Lung (tissue), 4 donors: ENCODE measurements around the gene VIP.

GRCh38 chr6:152096807-152097321, 289.4 kb downstream of the ESR1 start:
- PRO-cap: no peak
- RAMPAGE, long total RNA: no peak
- RRBS: no CpG with 5 or more reads among the region's 4 CpGs

- PRO-cap: no peak
- RAMPAGE, long total RNA: no peak
- RRBS: no CpG with 5 or more reads among the region's 14 CpGs
Observed at GRCh38 chr6:152110803-152111533, 303.5 kb downstream of the ESR1 start.

GRCh38 chr6:152129596-152130284, 322.3 kb downstream of the ESR1 start:
- PRO-cap: no peak
- RAMPAGE, long total RNA: no peak
- RRBS: no CpG with 5 or more reads among the region's 11 CpGs

- PRO-cap: no peak
- RAMPAGE, long total RNA: no peak
- RRBS: no CpG with 5 or more reads among the region's 3 CpGs
Observed at GRCh38 chr6:152401849-152402322, 235.3 kb downstream of the SYNE1 start.

DNA sequence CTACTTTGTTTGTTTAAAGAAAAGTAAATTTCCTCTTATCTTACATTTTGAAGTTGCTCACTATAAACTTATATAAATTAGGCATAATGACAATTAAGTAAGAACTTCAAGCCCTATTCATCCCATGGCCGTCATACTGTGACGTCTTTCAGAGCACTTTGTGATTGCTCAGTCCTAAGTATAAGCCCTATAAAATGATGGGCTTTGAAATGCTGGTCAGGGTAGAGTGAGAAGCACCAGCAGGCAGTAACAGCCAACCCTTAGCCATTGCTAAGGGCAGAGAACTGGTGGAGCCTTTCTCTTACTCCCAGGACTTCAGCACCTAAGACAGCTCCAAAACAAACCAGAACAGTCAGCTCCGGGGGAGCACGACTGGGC, at the start of gene VIP:
TSS of gene VIP (plus strand) at position 219 of the 378 bp plus-strand sequence.
- PRO-cap: no peak
- RAMPAGE, long total RNA: no peak
- RRBS: no CpG with 5 or more reads among the region's 4 CpGs

GRCh38 chr6:153856222-153856536, 182.9 kb upstream of the OPRM1 start:
- PRO-cap: no peak
- RAMPAGE, long total RNA: no peak
- RRBS: no CpG with 5 or more reads among the region's 11 CpGs

DNA sequence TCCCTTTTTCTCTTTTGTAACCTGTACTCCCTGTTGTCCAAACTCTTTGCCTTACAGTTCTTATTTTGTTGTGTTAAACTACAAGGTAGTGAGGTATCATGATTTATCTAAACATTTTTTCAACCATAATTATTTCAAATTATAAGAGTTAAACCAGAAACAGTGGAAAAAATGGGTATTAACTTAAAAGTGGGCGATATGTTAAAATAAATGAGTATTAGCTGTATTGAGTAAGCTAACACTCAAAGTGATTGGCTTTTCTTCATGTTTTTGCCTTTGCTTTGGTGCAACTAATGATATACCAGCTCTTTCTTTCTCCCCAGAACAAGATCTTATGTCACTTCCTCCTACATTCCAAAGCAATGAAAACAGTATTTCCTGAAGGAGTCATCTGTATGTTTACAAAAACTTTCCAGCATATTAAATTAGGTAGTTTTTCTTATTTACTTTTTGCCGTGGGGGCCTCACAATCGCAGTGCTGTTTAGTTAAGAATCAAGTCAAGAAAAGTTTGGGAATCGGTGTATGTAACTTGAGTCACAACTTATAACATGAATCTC, 63.9 kb downstream of the IPCEF1 start:
- PRO-cap: no peak
- RAMPAGE, long total RNA: no peak
- RRBS: no CpG with 5 or more reads among the region's 4 CpGs

- PRO-cap: no peak
- RAMPAGE, long total RNA: no peak
- RRBS: 94% methylated on average over 5 of the region's 27 CpGs
Observed at GRCh38 chr6:154405979-154406744, 49.6 kb upstream of the IPCEF1 start.

DNA sequence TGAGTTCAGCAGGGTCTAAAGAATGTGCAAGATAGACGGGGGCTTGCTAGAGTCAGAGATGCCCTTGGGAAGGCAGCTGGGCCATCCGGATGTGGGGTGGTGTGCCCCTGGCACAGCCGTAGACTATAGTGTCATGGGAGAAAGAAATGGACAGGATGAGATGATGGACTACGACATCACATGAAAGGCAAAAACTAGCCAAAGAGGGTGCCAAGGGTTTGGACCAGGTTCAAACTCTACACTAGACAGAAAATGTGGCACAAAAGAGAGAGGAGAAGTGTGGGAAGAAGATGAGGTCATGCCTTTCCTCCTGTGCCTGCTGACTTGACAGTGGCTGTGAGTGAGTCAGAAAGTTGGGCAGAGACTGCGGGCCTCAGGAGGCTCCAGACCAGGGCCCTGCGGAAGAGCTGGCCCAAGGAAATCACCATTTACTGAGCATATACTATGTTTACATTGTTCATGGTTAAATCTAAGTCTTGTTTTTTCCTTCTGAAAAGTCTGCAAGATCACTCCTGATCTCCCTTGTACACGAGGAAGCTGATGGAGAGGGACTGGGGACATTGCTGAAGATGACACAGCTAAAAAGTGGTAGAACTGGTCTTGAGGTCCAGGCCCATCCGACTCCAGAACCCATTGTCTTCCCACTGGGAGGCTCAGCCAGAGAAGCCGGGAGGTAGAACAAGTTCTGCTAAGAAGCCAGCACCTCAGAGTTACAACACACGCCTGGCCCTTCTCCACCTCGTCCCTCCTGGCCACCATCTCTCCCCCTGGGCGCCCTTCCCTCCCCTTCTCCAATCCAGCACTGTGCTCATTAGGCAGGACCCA, 35.7 kb downstream of the CNKSR3 start:
- PRO-cap: no peak
- RAMPAGE, long total RNA: no peak
- RRBS: no CpG with 5 or more reads among the region's 12 CpGs

GRCh38 chr6:154733573-154734807, 774 bp downstream of the SCAF8 start:
- PRO-cap: bidirectional peak, plus-strand start at chr6:154733671, minus-strand start at chr6:154733296; bidirectional peak, plus-strand start at chr6:154734325, minus-strand start at chr6:154733831
- RAMPAGE, long total RNA: no peak
- RRBS: 1% methylated on average over 36 of the region's 86 CpGs

DNA sequence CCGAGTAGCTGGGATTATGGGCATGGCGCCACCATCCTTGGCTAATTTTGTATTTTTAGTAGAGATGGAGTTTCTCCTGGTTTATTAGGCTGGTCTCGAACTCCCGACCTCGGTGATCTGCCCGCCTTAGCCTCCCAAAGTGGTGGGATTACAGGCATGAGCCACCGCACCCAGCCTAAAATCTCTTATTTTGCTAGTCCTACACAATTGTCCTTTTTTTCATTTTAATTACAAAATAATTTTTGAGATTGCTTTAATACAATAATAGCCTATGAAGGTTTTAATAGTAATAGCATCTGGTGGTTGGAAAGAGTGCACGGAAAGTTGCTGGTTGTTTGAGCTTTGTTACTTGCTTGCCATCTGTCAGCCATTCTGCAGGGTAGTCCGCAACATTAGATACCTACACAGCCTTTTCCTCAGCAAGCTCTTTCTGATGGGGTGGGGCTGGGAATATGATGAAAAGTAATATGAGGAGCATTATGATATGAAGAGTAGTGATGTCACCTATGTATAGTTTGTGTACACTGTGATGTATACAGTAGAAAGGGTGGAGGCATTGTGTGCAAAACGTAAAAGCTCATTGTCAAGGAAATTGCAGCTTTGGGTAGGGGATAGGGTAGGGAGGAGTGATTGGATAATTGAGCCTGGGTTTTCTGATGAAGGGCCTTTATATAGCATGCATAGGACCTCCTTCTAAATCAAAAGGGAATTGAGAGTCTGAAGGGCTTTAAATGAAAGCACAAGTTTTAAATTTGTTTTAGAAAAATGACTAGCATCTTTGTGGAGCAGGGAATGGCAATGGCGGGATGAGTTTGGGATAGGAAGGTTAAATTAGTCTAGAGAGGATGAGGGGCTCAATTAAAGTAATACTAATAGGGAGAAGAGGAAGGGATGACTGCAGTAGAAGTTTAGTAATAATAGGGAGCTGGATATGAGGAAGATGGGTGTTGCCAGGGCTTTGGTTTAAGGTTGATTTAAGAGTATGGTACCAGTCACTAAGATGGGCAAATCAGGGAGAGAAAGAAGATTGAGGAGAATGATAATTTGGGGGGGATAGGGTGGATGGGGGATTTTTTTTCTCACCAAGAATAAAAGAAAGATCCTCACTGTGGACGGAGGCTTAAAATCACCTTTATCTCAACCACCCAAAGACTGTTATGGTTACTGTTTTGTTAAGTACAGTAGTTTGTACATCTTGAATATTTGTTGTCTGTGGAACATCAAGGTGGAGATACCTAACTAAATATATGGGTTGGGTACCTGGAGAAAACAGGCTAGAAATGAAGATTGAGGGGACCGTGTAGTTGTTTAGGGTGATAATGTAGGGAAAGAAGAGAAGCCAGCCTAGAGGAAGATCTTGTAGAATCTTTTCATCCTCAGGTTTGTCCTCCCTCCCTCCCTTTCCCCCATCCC, 16.4 kb downstream of the SCAF8 start:
- PRO-cap: no peak
- RAMPAGE, long total RNA: no peak
- RRBS: no CpG with 5 or more reads among the region's 13 CpGs

DNA sequence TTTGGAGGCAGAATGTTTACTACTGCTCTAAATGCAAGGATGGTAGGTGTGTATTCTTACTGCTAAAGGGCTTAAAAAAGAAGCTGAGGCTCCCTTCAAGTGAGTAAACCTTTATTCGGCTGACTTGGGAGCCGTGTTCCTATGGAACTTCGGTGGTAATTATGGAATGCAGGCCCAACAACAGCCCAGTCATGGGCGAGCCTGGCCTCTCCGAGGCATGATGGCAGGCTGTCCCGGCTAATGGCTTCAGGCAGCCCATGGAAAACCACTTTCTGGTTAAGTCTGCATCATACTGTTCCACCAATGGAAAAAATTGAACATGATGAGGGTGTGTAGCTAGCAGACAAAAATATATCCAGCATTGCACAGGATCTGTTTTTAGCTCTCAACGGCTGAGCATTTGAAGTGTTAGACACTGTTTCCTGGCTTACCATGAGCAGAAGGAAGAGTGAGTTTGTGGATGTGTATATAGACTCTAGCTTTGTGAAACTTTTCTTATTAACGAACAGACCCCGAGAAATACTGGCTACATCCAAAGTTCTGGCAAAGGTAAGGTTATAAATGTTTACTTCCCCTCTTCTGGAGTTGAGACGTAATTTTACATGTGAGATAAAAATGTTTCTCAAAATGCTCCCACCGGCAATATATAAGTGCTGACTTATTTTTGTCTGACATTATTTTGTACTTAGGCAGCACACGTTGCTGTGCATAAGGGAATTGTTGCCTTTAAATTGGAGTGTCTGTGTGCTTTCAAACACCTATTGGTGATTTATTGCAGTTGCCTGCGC, 111.7 kb downstream of the TIAM2 start:
- PRO-cap: no peak
- RAMPAGE, long total RNA: no peak
- RRBS: no CpG with 5 or more reads among the region's 13 CpGs

- PRO-cap: no peak
- RAMPAGE, long total RNA: no peak
- RRBS: no CpG with 5 or more reads among the region's 17 CpGs
Observed at GRCh38 chr6:155121452-155122416, 126.6 kb downstream of the TIAM2 start.

DNA sequence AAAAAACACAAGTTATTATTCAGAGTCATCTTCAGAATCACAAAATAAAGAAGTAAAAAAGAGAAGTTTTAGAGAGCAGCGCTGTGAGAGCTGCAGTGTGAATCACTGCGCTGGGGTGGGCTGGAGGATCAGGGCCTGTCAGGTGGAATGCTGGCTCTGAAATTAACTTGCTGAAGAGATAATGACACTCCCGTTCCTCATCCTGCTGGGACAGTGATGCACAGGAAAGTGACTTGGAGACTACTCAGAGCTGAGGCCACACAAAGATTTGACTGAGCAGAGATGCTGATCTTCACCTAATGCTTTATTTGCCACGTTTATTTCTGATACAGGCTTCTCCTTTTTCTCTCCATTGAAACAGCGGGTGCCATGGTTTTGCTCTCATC, 42.7 kb upstream of the CLDN20 start:
- PRO-cap: no peak
- RAMPAGE, long total RNA: no peak
- RRBS: no CpG with 5 or more reads among the region's 5 CpGs

- PRO-cap: no peak
- RAMPAGE, long total RNA: no peak
- RRBS: no CpG with 5 or more reads among the region's 6 CpGs
Observed at GRCh38 chr6:155363885-155364223, 49.6 kb upstream of the TFB1M start.

DNA sequence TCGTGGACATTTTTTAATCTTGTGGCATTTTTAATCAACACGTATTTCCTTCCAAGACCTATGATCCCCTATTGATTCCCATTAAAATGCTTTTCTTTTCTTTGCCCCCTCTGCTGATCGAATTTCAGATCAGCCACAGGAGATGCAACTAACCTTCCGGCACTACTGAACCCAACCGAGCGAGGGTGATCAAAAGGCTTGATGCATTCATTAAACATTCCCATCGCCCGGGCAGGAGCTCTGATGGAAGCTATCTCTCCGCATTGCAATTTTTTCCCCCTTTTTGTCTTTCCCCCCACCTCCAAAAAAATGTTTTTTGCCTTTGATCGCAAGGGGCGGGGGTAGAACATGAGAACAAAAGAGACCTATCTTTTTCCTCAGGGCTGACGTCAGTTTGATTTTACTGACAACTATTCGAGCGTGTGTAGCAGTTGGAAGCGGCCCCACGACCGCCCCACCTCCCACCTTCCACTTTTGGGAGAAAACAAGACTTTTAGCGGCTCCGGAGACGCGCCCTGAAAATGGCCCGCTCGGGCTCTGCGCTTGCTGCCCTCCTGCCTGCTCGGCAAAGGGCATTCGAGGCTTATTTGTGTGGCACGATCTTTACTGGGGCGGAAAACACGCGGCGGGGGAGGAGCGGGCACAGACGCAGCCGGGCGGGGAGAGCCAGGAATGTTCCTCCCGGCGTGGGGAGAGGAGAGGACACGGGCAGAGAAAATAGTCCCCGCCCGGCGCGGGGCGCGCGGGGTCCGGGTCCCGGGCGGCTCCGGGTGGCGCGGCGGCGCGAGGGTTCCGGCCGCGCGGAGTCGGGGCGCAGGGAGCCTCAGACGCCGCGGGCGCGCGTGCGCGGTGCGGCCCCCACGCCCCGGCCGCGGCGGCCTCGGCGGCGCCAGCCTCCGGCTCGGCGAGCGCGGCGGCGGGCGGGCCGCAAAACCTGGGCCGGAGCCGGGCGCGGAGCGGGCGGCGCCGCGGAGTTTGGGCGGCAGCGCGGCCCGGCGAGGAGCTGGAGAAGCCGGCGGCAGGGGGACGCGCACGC, 90.3 kb upstream of the ARID1B start:
- PRO-cap: bidirectional peak, plus-strand start at position 998 of the sequence, minus-strand start at position 560 of the sequence
- RAMPAGE, long total RNA: no peak
- RRBS: 1% methylated on average over 47 of the region's 105 CpGs

DNA sequence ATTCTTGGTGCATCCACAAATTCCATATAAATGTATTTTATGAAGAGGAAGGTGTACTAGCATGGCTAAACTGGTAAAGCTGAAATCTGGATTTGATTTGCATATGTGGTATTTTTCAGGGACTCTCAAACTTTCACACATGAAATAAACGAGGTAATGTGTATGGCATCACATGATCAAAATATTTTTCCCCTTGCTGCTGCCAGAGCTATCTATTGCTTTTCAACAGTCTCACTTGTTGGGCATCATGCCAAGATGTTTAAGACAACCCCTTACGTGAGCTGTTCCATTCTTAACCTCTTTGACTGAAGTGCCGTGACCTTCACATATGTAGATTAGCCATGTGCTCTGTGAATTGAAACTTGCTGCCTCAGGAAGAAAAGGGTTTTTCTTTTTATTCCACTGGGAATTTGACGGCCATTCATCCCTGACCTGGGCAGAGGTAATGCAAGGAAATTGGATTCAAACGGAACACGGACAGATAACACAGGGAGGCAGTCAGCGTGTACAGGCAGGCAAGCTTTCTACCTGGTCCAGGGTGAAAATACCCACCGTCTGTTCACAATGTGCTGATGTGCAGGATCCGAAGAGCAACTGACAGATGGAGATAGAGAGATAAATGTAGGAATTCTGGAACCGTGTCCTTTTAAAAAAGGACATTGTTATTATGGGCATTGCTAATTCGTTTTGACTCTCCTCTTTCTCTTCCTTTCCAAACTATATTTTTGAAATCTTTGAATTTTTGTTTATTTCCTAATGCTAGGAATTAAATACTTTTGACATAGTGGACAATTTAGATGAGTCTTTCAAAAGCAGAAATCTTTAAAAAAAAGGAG, 14.2 kb downstream of the ARID1B start:
- PRO-cap: no peak
- RAMPAGE, long total RNA: no peak
- RRBS: no CpG with 5 or more reads among the region's 11 CpGs

- PRO-cap: no peak
- RAMPAGE, long total RNA: no peak
- RRBS: no CpG with 5 or more reads among the region's 4 CpGs
Observed at GRCh38 chr6:156936725-156937293, 159.6 kb downstream of the ARID1B start.

DNA sequence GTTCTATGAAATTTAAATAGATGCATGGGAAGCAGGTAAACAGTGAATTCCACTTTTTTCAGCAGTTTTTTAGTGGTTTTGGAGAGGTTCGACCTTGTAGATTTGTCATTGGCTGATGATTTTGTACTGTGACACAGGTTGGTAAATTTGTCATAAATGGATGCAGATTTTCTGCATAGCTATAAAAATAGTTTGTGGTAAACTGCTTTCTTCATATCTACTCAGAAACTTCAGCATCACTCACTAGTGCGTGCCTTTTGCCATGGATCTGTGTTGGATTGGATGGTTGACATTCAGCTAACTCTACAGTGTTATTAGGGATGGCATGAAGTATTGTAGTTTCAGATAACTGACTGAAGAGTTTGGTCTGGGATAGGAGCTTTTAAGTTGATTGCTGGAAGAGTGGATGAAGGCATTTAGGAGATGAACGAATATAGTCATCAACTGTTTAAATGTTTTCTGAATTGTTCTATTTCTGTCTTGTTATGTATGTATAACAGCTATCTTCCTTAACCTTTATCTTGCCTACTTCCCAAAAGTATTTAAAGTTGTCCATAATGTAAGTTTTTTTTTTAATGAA, 160.2 kb downstream of the ARID1B start:
- PRO-cap: no peak
- RAMPAGE, long total RNA: no peak
- RRBS: no CpG with 5 or more reads among the region's 3 CpGs

DNA sequence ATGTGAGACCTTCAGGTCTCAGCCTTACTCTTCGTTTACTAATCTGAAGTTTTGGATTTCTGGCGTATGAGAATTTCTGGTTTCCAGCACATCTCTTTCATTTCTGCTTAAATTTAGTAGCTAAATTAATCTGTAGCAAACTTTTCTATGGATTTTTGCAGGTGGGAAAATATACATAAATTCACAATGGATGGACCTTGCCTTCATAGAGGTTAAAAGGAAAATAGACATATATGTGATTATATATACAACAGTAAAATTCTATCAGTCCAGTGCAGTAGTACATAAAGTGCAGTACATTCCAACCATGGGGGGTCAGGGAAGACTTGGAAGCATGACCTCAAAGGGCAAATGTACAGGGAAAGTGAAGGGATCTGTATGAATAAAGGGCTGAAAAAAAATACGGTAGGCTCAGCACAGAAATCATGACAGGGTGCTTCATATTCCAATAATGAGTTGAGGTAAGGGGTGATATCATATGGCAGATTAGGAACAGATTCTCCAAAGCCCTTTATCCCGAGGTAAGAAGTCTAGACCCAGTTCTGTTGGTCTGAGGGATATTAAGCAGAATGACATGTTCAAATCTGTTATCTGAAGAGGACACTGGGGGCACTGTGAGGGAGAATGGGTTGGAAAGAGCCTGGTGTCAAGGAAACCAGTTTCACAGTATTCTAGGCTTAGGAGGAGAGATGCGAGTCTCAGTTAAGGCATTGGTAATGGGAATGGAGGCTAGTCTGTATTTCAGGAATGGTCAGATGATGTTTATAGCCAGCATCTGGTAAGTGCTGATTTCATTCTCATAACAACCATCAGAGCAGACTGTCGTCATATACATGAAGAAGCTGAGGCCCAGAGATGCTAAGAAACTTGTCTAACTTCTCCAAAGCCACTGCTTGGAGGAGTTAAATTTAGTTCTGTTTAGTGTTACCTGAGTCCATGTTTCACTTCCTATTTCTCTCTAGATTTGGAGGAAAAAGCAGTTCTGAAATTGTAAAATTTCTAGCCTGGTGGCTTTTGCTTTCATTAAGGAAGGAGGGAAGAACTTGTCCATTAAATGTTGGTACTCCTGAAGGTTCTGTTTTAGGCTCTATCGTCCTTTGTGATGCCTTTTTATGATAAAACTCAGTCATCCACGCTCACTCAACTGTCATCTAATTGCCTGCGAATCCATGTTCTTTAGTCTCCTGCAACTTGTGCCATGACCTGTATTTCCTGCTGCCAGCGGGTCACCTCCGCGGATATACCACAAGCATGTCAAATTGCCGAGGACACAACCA, 241.8 kb downstream of the ARID1B start:
- PRO-cap: no peak
- RAMPAGE, long total RNA: no peak
- RRBS: no CpG with 5 or more reads among the region's 13 CpGs